ENCODE measurements around a stretch of chrX.

DNA sequence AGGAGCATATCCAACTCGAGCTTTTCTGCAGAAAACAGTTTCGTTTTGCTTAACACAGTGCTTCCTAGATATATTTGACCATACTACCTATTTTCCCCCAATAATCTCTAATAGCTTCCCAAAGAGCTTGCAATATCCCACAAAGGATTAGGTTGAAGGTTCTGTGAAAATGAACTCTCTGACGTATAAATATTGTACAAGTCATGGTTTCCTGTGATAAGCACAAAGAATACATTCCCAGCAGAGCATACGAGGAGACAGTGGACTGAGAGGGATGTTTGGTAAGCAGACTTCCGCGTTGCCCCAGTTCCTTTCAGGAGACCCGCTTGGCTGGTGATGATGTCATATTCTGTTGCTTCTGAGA is 323.8 kb upstream of the CASK start:
- RAMPAGE, long total RNA: no peak
- RRBS: no CpG with 5 or more reads among the region's 7 CpGs
PRO-cap:
- standard: no peak
- CoPRO, capped RNA only, 2 experiments: no peak in any of the 2 experiments
- CoPRO, capped and uncapped RNA, 2 experiments: no peak in any of the 2 experiments
- CoPRO, uncapped RNA only, 2 experiments: no peak in any of the 2 experiments
CAGE:
- cytosol, long polyA plus RNA: no peak
- long polyA plus RNA: no peak
- nucleolus, long total RNA: no peak
- nucleus, long polyA plus RNA: no peak

DNA sequence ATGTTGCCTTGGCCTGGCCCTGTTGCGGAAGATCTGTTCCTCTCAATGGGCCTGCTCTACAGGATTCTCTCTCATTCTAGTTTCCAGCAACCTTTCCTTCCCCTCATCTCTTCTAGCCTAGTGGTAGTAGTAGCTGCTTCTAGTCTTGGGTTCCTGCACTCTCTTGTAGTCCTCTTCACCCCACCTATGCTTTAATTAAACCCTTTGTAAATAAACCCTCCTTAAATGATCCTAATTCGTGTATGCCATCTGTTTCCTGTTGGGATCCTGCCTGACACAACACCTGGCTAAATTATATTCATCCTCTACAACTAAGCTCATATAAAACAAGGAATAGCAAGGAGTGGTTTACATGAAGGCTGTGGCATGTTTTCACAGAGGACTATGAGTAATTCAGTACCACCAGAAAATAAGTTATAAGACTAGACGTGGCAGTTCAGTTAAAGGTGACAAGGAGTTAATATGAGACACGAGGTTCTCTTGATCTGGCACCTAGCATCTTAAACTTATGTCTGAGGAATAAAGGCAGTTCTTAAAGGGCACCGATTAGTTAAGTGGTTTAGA is 95.6 kb upstream of the MAOA start:
- RAMPAGE, long total RNA: no peak
- RRBS: no CpG with 5 or more reads among the region's 5 CpGs
PRO-cap:
- standard: no peak
- CoPRO, capped RNA only, 2 experiments: no peak in any of the 2 experiments
- CoPRO, capped and uncapped RNA, 2 experiments: no peak in any of the 2 experiments
- CoPRO, uncapped RNA only, 2 experiments: no peak in any of the 2 experiments
CAGE:
- cytosol, long polyA plus RNA: no peak
- long polyA plus RNA: no peak
- nucleolus, long total RNA: no peak
- nucleus, long polyA plus RNA: no peak

DNA sequence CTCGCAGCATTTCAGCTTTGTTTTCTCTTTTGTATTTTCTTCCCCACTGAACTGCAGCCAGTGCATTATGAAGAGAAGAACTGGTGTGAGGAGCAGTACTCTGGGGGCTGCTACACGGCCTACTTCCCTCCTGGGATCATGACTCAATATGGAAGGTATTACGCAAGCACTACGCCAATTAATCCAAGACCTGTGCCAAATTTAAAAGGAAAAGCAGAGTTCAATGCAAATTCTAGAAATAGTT is 85.7 kb downstream of the MAOA start:
- RAMPAGE, long total RNA: no peak
- RRBS: no CpG with 5 or more reads among the region's 4 CpGs
PRO-cap:
- standard: no peak
- CoPRO, capped RNA only, 2 experiments: no peak in any of the 2 experiments
- CoPRO, capped and uncapped RNA, 2 experiments: no peak in any of the 2 experiments
- CoPRO, uncapped RNA only, 2 experiments: no peak in any of the 2 experiments
CAGE:
- cytosol, long polyA plus RNA: no peak
- long polyA plus RNA: no peak
- nucleolus, long total RNA: no peak
- nucleus, long polyA plus RNA: no peak

DNA sequence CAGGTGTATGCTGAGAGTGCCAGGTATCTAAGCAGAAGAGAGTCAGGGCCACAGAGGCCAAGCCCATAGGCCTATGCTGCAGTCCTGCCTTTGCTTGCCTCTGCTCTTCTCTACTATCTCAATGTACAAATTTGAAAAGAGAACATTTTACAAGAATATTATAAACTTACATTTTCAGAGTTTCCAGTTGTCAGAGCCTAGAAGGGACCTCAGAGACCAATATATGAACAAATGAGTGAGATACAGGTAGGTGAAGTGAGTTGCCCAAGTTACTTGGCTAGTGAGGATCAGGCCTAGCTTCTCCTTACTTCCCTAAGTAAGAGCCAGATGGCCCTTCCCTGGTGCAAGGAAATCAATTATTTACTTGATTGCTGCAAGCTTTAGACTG is 118.0 kb downstream of the EFHC2 start:
- RAMPAGE, long total RNA: no peak
PRO-cap:
- standard: no peak
- CoPRO, capped RNA only, 2 experiments: no peak in any of the 2 experiments
- CoPRO, capped and uncapped RNA, 2 experiments: no peak in any of the 2 experiments
- CoPRO, uncapped RNA only, 2 experiments: no peak in any of the 2 experiments
CAGE:
- cytosol, long polyA plus RNA: no peak
- long polyA plus RNA: no peak
- nucleolus, long total RNA: no peak
- nucleus, long polyA plus RNA: no peak

- RAMPAGE, long total RNA: no peak
- RRBS: no CpG with 5 or more reads among the region's 6 CpGs
PRO-cap:
- standard: no peak
- CoPRO, capped RNA only, 2 experiments: no peak in any of the 2 experiments
- CoPRO, capped and uncapped RNA, 2 experiments: no peak in any of the 2 experiments
- CoPRO, uncapped RNA only, 2 experiments: no peak in any of the 2 experiments
CAGE:
- cytosol, long polyA plus RNA: no peak
- long polyA plus RNA: no peak
- nucleolus, long total RNA: no peak
- nucleus, long polyA plus RNA: no peak
Measured at GRCh38 chrX:44245662-44246033, 97.8 kb downstream of the EFHC2 start.

GRCh38 chrX:45069474-45070482 is 130.9 kb downstream of the DIPK2B start:
- RAMPAGE, long total RNA: no peak
- RRBS: no CpG with 5 or more reads among the region's 7 CpGs
PRO-cap:
- standard: no peak
- CoPRO, capped RNA only, 2 experiments: no peak in any of the 2 experiments
- CoPRO, capped and uncapped RNA, 2 experiments: no peak in any of the 2 experiments
- CoPRO, uncapped RNA only, 2 experiments: peak in 1 of 2 experiments; most common plus-strand start chrX:45069797 (in 1)
CAGE:
- cytosol, long polyA plus RNA: no peak
- long polyA plus RNA: no peak
- nucleolus, long total RNA: no peak
- nucleus, long polyA plus RNA: no peak

DNA sequence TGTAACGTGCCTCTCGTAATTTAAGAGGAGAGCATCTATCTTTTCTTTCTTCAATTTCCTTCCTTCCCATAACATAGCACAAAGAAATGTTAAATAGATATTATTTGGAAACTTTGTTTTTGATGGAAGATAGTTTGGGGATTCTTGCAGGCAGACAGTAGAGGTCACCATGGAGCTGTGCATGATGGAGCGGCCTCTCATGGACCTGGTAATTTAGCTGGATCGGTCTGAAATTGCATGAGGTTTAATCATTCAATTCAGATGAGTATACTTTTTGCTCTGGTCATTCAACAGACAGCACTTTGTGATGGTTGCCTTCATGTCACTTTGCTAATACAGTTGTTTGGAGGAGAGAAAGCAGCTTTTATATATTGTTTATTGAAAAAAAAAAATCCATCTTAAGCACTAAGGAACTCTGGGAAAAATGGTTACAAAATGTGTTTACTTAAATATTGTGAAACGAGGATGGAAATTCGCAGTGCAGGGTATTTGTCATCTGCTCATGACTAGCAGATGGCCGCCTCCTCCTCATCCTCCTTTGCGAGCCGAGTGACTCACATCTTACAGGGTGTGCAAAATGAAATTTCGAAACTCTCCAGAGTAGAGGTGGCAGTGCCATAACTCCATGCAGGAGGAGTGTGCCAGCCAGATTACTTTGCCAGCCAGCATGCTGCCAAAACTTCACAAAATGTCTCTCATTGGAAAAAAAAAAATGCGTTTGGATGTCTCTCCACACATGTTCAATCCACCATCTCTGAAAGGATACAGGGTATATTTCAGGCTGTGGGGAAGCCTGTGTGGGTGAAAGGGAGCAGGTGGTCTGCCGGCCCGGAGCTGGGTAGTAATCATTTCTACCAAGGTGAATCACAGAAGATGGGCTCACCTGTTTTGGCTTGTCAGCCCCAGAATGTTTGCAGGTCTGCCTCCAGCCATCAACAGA is 314.8 kb upstream of the DIPK2B start:
- RAMPAGE, long total RNA: no peak
- RRBS: no CpG with 5 or more reads among the region's 13 CpGs
PRO-cap:
- standard: no peak
- CoPRO, capped RNA only, 2 experiments: no peak in any of the 2 experiments
- CoPRO, capped and uncapped RNA, 2 experiments: no peak in any of the 2 experiments
- CoPRO, uncapped RNA only, 2 experiments: no peak in any of the 2 experiments
CAGE:
- cytosol, long polyA plus RNA: no peak
- long polyA plus RNA: no peak
- nucleolus, long total RNA: no peak
- nucleus, long polyA plus RNA: no peak

- RAMPAGE, long total RNA: no peak
- RRBS: no CpG with 5 or more reads among the region's 6 CpGs
PRO-cap:
- standard: no peak
- CoPRO, capped RNA only, 2 experiments: no peak in any of the 2 experiments
- CoPRO, capped and uncapped RNA, 2 experiments: no peak in any of the 2 experiments
- CoPRO, uncapped RNA only, 2 experiments: no peak in any of the 2 experiments
CAGE:
- cytosol, long polyA plus RNA: no peak
- long polyA plus RNA: no peak
- nucleolus, long total RNA: no peak
- nucleus, long polyA plus RNA: no peak
Measured at GRCh38 chrX:45801511-45801956, 600.9 kb upstream of the DIPK2B start.

GRCh38 chrX:46333240-46333912 is 113.7 kb upstream of the KRBOX4 start:
- RAMPAGE, long total RNA: no peak
- RRBS: no CpG with 5 or more reads among the region's 8 CpGs
PRO-cap:
- standard: no peak
- CoPRO, capped RNA only, 2 experiments: no peak in any of the 2 experiments
- CoPRO, capped and uncapped RNA, 2 experiments: no peak in any of the 2 experiments
- CoPRO, uncapped RNA only, 2 experiments: no peak in any of the 2 experiments
CAGE:
- cytosol, long polyA plus RNA: no peak
- long polyA plus RNA: no peak
- nucleolus, long total RNA: no peak
- nucleus, long polyA plus RNA: no peak

DNA sequence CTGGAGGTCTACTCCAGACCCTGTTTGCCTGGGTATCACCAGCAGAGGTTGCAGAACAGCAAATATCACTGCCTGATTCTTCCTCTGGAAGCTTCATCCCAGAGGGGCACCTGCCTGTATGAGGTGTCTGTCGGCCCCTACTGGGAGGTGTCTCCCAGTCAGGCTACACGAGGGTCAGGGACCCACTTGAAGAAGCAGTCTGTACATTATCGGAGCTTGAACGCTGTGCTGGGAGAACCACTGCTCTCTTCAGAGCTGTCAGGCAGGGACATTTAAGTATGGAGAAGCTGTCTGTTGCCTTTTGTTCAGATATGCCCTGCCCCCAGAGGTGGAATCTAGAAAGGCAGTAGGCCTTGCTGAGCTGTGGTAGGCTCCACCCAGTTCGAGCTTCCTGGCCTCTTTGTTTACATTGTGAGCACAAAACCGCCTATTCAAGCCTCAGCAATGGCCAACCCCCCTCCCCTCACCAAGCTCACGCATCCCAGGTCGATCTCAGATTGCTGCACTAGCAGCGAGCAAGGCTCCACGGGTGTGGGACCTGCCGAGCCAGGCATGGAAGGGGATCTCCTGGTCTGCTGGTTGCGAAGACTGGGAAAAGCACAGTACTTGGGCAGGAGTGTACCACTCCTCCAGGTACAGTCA is 38.7 kb downstream of the KRBOX4 start:
- RAMPAGE, long total RNA: no peak
- RRBS: no CpG with 5 or more reads among the region's 12 CpGs
PRO-cap:
- standard: no peak
- CoPRO, capped RNA only, 2 experiments: no peak in any of the 2 experiments
- CoPRO, capped and uncapped RNA, 2 experiments: no peak in any of the 2 experiments
- CoPRO, uncapped RNA only, 2 experiments: no peak in any of the 2 experiments
CAGE:
- cytosol, long polyA plus RNA: no peak
- long polyA plus RNA: no peak
- nucleolus, long total RNA: no peak
- nucleus, long polyA plus RNA: no peak

GRCh38 chrX:46486292-46486808 is 39.3 kb downstream of the KRBOX4 start:
- RAMPAGE, long total RNA: no peak
- RRBS: no CpG with 5 or more reads among the region's 7 CpGs
PRO-cap:
- standard: no peak
- CoPRO, capped RNA only, 2 experiments: no peak in any of the 2 experiments
- CoPRO, capped and uncapped RNA, 2 experiments: no peak in any of the 2 experiments
- CoPRO, uncapped RNA only, 2 experiments: no peak in any of the 2 experiments
CAGE:
- cytosol, long polyA plus RNA: no peak
- long polyA plus RNA: no peak
- nucleolus, long total RNA: no peak
- nucleus, long polyA plus RNA: no peak

DNA sequence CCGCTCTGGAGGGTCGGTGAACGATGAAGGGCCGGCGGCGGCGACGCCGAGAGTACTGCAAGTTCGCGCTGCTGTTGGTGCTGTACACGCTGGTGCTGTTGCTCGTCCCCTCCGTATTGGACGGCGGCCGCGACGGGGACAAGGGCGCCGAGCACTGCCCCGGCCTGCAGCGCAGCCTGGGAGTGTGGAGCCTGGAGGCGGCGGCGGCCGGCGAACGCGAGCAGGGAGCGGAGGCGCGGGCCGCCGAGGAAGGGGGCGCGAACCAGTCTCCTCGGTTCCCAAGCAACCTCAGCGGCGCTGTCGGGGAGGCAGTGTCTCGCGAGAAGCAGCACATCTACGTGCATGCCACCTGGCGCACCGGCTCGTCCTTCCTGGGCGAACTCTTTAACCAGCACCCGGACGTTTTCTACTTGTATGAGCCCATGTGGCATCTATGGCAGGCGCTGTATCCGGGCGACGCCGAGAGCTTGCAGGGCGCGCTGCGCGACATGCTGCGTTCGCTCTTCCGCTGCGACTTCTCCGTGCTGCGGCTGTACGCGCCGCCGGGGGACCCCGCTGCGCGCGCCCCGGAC is 430 bp downstream of the CHST7 start:
- RAMPAGE, long total RNA: no peak
- RRBS: 96% methylated on average over 27 of the region's 74 CpGs
PRO-cap:
- standard: no peak
- CoPRO, capped RNA only, 2 experiments: no peak in any of the 2 experiments
- CoPRO, capped and uncapped RNA, 2 experiments: no peak in any of the 2 experiments
- CoPRO, uncapped RNA only, 2 experiments: no peak in any of the 2 experiments
CAGE:
- cytosol, long polyA plus RNA: no peak
- long polyA plus RNA: no peak
- nucleolus, long total RNA: no peak
- nucleus, long polyA plus RNA: no peak

GRCh38 chrX:46597658-46598187 is 24.2 kb downstream of the CHST7 start:
- RAMPAGE, long total RNA: no peak
- RRBS: no CpG with 5 or more reads among the region's 7 CpGs
PRO-cap:
- standard: no peak
- CoPRO, capped RNA only, 2 experiments: no peak in any of the 2 experiments
- CoPRO, capped and uncapped RNA, 2 experiments: no peak in any of the 2 experiments
- CoPRO, uncapped RNA only, 2 experiments: no peak in any of the 2 experiments
CAGE:
- cytosol, long polyA plus RNA: no peak
- long polyA plus RNA: no peak
- nucleolus, long total RNA: no peak
- nucleus, long polyA plus RNA: no peak

DNA sequence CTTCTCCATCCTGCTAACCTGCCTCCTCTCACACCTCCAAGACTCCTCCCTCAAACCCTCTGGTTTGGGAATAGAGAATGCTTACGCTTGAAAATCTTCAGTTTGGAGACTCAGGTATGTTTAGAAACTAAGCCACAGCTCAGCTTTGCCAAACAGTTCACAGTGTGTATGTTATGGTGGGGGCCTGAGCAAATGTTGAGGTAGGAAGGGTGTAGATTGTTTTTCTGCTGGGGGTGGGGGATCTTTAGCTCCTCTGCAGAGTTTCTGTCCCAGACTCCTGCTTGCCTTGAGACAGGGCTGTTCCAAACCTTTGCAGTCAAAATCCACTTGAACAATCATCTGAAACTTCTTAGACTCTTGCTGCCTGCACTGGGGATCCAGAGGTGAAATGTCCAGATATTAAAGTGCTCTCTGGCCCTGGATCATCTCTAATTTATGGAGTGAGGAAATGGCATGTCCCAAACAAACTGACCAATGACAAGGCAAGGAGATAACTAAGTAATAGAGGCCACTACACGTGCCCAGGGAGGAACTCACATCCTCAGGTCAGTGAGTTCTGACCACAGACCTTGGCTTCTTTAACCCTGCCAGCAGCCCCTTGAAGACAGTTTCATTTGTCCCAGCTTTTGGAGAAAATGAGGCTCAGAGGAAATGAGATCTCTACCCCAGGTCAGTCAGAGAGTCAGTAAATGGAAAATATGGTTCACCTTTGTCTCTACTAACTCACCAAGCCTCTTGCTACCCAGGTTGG is 2.9 kb downstream of the UBA1 start:
- RAMPAGE, long total RNA: no peak
- RRBS: no CpG with 5 or more reads among the region's 2 CpGs
PRO-cap:
- standard: no peak
- CoPRO, capped RNA only, 2 experiments: no peak in any of the 2 experiments
- CoPRO, capped and uncapped RNA, 2 experiments: no peak in any of the 2 experiments
- CoPRO, uncapped RNA only, 2 experiments: no peak in any of the 2 experiments
CAGE:
- cytosol, long polyA plus RNA: no peak
- long polyA plus RNA: no peak
- nucleolus, long total RNA: no peak
- nucleus, long polyA plus RNA: no peak

DNA sequence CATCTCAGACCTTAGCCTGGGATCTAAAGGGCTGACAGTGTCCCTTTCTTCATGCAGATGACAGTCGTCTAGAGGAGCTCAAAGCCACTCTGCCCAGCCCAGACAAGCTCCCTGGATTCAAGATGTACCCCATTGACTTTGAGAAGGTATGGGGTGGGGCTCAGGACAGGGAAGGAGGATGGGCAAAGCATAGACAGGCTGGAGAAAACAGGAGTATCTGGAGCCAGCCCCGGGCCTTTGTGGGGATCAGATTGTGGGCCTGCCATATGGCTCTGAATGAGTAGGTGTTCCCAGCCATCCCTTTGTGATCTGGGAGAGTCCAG is 6.2 kb upstream of the CDK16 start:
- RAMPAGE, long total RNA: no peak
- RRBS: no CpG with 5 or more reads among the region's 2 CpGs
PRO-cap:
- standard: no peak
- CoPRO, capped RNA only, 2 experiments: no peak in any of the 2 experiments
- CoPRO, capped and uncapped RNA, 2 experiments: no peak in any of the 2 experiments
- CoPRO, uncapped RNA only, 2 experiments: no peak in any of the 2 experiments
CAGE:
- cytosol, long polyA plus RNA: no peak
- long polyA plus RNA: no peak
- nucleolus, long total RNA: no peak
- nucleus, long polyA plus RNA: no peak

GRCh38 chrX:47219680-47220155 is 1.2 kb downstream of the CDK16 start:
- RAMPAGE, long total RNA: no peak
- RRBS: no CpG with 5 or more reads among the region's 9 CpGs
PRO-cap:
- standard: no peak
- CoPRO, capped RNA only, 2 experiments: no peak in any of the 2 experiments
- CoPRO, capped and uncapped RNA, 2 experiments: no peak in any of the 2 experiments
- CoPRO, uncapped RNA only, 2 experiments: no peak in any of the 2 experiments
CAGE:
- cytosol, long polyA plus RNA: no peak
- long polyA plus RNA: no peak
- nucleolus, long total RNA: no peak
- nucleus, long polyA plus RNA: no peak

DNA sequence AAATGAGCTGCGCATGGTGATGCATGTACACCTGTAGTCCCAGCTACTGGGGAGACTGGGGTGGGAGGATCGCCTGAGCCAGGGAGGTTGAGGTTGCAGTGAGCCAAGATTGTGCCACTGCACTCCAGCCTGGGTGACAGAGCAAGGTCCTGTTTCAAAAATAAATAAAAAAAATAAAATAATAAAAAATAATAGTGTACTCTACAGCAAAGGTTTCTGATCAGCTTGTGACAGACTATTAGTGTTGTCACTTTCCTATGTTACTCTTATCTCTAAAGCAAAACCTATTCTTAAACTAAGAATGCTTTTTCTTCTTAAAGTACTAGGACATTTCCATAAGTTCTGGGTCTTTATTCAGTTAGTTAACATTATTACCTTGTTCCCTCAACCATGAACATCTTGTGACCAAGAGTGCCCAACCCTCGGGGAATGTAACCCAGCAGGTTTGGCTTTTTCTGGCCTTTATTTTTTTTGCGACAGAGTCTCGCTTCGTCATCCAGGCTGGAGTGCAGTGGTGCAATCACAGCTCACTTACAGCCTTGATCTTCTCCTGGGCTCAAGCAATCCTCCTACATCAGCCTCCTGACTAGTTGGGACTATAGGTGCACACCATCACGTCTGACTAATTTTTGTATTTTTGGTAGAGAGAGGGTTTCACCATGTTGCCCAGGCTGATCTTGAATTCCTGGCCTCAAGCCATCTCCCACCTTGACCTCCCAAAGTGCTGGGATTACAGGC is 64.9 kb downstream of the USP11 start:
- RAMPAGE, long total RNA: no peak
- RRBS: no CpG with 5 or more reads among the region's 7 CpGs
PRO-cap:
- standard: no peak
- CoPRO, capped RNA only, 2 experiments: no peak in any of the 2 experiments
- CoPRO, capped and uncapped RNA, 2 experiments: no peak in any of the 2 experiments
- CoPRO, uncapped RNA only, 2 experiments: no peak in any of the 2 experiments
CAGE:
- cytosol, long polyA plus RNA: no peak
- long polyA plus RNA: no peak
- nucleolus, long total RNA: no peak
- nucleus, long polyA plus RNA: no peak

DNA sequence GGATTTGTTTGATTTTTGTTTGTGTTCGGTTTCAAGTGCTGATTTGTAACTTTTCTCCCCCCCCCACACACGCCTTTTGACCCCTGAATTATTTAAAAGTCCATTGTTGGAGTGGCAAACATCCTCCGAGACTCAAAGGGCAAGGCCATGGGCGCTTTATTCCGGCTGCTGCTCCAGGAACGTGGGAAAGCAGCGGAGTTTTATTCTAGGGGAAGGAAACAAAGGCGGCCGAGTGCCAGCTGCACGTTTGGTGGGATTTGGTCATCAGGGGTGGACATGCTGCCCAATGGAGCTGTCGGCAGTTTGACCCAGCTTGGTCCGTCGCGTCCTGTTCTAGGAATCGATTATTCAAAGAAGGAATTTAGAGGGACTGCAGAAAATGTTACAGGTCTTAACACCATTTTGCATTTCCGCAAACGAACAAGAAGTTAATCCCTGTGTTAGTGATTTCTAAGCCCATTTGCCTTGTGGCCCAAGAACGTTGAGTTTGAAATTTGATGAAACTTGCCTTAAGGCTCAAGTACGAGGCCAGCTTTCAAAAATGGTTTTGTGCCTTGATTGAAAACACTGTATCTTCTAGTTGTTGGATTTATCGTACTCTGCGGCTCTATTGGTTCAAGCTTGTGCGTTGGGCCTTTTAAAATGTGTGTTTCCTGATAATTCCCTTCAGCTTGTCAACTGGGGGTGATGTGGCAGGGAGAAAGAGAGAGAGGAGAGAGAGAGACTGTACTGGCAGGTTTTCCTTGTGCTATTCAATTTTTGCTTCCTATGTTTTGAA is 625 bp upstream of the ZNF41 start:
- RAMPAGE, long total RNA: no peak
- RRBS: no CpG with 5 or more reads among the region's 22 CpGs
PRO-cap:
- standard: bidirectional peak, plus-strand start at position 669 of the sequence, minus-strand start at position 612 of the sequence
- CoPRO, capped RNA only, 2 experiments: no peak in any of the 2 experiments
- CoPRO, capped and uncapped RNA, 2 experiments: no peak in any of the 2 experiments
- CoPRO, uncapped RNA only, 2 experiments: no peak in any of the 2 experiments
CAGE:
- cytosol, long polyA plus RNA: no peak
- long polyA plus RNA: no peak
- nucleolus, long total RNA: no peak
- nucleus, long polyA plus RNA: no peak

- RAMPAGE, long total RNA: no peak
- RRBS: 83% methylated on average over 1 of the region's 14 CpGs
PRO-cap:
- standard: no peak
- CoPRO, capped RNA only, 2 experiments: no peak in any of the 2 experiments
- CoPRO, capped and uncapped RNA, 2 experiments: no peak in any of the 2 experiments
- CoPRO, uncapped RNA only, 2 experiments: no peak in any of the 2 experiments
CAGE:
- cytosol, long polyA plus RNA: no peak
- long polyA plus RNA: no peak
- nucleolus, long total RNA: no peak
- nucleus, long polyA plus RNA: no peak
Measured at GRCh38 chrX:47568620-47569107, 7.7 kb downstream of the ARAF start.